UCH-1 (cell line): ENCODE measurements around a stretch of chr9.

DNA sequence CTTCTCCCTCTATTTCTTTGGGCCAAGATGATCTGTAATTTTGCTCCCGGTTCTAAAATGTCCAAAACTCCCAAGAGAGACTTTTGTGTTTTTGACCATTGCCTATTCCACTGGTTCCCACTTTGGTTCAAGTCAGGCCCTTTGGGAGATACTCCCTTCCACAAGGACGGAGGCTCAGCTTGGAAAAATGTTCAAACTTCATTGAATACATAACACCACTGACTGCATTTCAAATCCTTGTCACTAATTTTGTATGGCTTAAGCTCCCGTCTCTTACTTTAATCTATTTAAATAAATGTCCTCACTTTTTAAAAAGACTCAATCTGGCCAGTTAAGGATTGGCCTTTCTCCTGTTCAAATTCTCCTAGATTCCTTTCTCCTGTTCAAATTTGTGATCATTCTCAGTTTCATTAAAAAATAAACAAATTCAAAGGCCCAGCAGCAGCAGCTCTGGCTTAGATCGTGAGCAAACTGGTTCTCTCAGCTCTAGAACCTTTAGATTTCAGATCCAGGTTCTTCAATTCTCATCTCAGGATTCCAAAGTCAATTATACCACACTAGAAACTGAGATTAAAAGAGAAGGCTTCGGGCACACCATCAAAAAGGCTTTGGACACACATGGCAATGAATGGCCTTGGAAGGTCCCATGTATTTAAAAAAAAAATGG, 9.2 kb downstream of the KLF9 start:
- RRBS = no CpG with 5 or more reads among the region's 5 CpGs

GRCh38 chr9:70414722-70414949, 179 bp upstream of the KLF9 start:
- RRBS = no CpG with 5 or more reads among the region's 1 CpG

GRCh38 chr9:70422307-70422957, 8.0 kb upstream of the KLF9 start:
- RRBS = no CpG with 5 or more reads among the region's 5 CpGs

GRCh38 chr9:70504810-70505274, 90.4 kb upstream of the KLF9 start:
- RRBS = no CpG with 5 or more reads among the region's 4 CpGs

DNA sequence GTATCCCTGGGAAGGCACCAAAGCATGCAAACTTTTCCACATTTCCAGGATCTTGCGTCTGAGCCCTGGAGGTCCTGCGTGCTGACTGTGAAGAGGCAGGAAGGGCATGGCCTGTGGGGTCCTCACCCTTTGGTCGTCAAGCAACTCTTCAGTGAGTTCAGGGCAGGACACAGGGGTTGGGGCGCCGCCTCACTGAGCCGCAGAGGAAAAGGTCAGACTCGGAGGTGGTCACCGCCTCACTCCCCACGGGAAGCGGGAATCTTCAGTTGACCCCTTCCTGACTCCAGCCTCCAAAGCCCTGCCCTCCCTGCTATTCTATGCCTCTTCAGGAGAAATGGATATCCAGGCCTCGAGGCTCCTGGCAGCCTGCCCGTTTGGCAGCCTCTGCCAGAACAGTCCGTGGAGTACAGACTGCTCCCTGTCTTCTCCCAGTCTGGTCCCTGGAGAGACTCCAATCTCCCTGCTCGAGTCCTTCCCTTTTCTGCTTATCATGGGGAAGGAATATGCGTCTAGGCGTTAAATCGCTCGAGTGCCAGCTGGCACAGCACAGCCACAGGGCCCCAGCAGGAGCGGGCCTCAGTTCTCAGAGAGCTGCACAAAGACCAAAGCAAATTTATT, 187.0 kb upstream of the KLF9 start:
- RRBS = no CpG with 5 or more reads among the region's 19 CpGs

GRCh38 chr9:70602323-70602834, 187.9 kb upstream of the KLF9 start:
- RRBS = no CpG with 5 or more reads among the region's 2 CpGs

DNA sequence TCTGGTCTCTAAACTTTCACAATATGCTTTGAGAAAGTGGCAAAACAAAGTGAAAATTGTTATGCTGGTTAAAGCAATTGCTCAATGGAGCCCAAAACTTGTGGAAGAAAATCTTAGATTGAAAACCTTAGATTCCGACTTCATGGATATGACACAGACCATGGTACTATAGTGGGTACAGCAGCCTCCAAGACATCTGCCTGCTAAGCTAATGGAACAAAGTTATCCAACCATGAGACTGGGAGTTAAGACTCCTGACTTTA, 160.6 kb downstream of the CEMIP2 start:
- RRBS = no CpG with 5 or more reads among the region's 1 CpG

DNA sequence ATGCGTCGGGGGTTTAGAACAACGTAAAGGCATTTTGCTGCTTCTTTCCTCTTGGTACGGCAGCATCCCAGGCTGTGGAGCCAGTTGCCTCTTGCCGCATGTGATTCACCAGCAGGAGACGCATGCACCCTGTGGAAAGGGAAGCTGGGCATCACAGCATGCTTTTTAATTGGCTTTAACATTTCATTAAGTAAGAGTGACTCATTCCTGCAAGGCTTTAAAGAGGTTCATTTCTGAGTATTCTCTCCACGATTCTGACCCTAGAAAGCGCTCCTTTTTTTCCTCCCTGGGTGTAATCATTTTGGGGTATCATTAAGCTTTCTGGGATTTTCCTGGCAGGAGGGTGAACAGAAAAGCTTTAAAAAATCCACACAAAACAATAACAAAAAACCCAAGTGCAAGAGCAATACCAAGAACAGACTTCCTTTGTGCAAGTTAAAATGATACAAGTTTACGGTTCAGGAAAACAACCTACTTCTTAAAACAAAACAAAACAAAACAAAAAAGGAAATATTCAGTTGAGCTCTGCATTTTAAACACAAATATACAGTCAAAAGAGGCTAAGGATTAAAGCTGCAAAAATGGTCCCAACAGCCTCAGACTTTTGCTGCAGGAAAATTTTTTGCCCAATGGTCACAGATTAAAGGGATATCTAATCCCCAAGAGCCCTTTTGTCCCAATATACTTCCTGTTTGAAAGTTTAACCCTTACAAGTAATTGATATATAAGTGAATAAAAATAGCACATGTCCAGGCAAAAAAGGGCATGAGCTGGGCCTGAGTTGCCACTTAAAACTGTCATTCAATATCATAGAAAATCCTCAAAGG, 84.2 kb downstream of the CEMIP2 start:
- RRBS = no CpG with 5 or more reads among the region's 9 CpGs

DNA sequence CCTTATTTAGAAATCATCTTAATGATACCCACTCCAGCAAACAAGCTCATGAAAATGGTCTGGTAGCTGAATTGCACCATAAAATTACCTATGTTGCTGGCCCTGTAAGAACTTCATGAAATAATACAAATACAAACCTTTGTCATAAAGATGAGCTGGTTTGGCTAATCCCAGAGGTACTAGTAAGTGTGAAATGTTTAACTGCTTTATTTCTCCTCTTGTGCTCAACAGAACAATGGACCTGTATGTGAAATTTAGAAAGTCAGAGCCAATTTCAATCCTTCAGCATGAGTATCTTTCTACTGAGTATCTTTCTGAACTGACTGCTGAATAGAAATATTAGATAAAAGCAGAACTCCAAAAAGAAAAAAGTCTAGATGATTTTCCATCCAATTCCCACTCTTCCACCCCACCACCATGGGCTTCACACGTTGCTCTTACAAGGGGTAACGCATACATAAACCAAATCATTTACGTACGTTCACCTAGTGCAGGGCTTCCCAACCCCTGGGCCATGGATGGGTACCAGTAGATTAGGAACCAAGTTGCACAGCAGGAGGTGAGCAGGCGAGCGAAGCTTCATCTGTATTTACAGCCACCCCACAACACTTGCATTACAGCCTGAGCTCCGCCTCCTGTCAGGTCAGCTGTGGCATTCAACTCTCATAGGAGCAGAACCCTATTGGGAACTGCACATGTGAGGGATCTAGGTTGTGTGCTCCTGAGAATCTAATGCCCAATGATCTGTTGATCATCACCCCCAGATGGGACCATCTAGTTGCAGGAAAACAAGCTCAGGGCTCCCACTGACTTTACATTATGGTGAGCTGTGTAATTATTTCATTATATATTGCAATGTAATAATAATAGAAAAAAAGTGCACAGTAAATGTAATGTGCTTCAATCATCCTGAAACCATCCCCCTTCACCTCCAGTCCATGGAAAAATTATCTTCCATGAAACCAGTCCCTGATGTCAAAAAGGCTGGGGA, 82.4 kb downstream of the CEMIP2 start:
- RRBS = no CpG with 5 or more reads among the region's 7 CpGs

- RRBS = no CpG with 5 or more reads among the region's 4 CpGs
Measured at GRCh38 chr9:71699702-71700065, 68.6 kb downstream of the CEMIP2 start.

DNA sequence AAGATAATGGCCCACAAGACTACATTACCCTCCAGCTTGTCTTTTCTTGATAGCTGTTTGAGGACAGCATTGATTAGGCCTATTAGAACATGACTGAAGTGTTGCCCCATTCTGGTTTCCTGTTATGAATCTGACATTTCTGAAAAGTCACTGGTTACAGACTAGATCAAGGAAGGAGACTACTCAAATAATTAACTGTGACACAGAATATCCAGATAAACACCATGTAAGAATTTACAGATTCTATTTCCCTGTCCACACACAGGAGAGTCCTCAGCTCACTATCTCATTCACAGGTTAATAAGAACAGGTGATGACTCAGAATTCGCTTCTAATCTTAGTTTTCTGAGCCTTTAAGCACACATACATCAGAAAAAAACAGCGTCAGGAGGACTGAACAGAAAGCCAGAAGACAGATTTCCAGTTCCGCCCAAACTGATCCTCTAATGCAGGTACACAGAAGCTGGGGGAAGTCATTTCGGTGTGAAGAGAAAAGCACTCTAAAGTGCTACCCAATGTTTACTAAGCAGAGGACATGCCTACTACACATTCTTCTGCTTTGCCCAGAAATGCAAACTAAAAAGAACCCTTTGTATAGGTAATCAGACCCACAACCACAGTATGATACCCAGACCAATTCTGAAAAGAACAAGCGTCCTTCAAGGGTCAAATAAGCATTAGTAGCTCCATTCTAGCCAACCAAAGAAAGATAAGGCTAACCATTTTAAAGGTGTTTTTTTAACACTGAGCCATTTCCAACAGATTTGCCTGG, 1.7 kb downstream of the CEMIP2 start:
- RRBS = no CpG with 5 or more reads among the region's 5 CpGs

GRCh38 chr9:71767237-71767457, 1.2 kb downstream of the CEMIP2 start:
- RRBS = no CpG with 5 or more reads among the region's 2 CpGs

- RRBS = no CpG with 5 or more reads among the region's 7 CpGs
Measured at GRCh38 chr9:71901466-71902379, 9.3 kb downstream of the ABHD17B start.

DNA sequence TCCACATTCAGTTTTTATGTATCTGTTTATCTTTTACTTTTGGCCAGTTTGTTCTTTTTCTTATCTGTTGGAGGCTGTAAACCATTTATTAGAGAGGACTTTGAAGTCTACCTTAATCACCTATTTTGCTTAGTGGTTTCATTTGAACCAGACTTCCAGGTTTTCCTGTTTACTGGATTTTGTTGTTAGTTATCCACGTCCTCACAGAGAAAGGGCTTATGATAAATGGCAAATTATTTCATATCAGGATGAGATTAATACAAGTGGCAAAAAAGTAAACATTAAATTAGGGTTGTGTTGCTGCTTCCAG, 21.4 kb upstream of the GDA start:
- RRBS = no CpG with 5 or more reads among the region's 1 CpG

DNA sequence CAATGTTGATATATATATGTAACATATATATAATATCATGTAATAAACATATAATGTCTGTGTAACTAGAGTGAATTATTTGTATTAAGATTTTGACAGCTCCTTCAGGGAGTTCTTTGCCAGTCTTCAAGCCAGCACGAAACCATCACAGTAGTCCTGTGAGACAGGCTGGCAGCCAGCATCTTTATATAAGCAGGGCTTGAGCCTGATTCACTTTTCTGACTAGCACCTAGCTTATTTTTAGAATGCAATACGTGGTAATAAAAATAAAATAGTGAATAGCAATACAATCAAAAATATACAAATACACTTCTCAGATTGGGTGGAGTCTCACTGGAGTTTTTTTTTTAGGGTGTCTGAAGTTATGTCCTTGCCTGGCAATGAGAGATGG, 20.7 kb upstream of the GDA start:
- RRBS = no CpG with 5 or more reads among the region's 2 CpGs

GRCh38 chr9:72147561-72148110, 1.6 kb upstream of the GDA start:
- RRBS = no CpG with 5 or more reads among the region's 5 CpGs

DNA sequence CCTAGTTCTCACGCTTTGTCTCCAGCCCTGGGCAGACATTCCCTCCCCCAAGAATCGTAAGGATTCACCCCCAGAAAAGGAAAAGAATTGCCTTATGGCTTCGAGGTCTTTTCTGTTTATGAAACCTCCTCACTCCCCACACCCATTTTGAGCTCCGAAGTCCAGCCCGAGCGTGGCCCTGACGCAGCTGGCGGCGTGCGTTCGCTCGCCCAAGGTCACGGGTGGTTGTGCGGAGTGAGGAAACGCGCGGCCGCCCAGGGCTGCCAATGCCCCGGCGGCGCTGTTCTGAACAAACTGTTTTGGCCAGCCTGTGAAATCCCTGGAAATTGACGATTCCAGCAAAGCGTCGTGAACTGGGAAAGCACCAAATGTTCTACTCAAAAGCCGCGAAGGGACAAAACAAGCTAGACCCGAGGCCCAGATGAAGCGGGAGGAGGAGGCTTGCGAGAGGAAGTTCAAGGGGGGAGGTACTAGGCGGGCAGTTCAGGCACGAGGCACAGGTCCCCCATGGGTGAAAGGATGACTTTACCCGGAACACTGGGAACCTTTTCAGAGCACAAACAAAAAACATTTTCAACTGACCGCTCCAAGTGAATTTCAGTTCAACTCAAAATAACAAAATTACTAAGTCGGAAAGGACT, 661 bp upstream of the ZFAND5 start:
- RRBS = no CpG with 5 or more reads among the region's 34 CpGs

DNA sequence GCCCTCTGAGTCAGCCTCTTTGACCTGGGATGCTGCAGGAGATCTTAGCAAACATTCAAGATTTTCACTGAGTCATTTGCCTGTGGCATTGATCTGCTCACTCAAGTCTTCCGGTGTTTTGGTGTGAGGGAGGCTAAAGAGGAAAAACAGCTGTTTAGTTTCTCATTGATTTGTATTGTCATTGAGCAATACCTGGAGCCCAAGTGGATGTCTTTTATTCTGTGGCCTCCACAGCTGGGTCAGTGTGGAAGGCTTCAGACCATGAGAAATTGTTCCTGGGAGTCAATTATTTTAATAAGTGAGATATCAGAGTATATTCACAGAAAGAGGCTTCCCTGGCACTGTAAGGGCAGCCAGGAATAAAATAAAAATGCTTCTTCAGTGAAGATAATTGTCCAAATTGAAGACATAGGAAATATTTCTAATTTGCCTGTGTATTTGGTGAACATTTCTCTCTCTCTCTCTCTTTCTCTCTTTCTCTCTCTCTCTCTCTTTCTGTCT, 36.3 kb downstream of the TMC1 start:
- RRBS = no CpG with 5 or more reads among the region's 1 CpG

GRCh38 chr9:72577066-72578165, 56.0 kb downstream of the TMC1 start:
- RRBS = no CpG with 5 or more reads among the region's 11 CpGs